Esophagus squamous epithelium (tissue), 4 donors: Measurements from ENCODE around the gene TWSG1.

DNA sequence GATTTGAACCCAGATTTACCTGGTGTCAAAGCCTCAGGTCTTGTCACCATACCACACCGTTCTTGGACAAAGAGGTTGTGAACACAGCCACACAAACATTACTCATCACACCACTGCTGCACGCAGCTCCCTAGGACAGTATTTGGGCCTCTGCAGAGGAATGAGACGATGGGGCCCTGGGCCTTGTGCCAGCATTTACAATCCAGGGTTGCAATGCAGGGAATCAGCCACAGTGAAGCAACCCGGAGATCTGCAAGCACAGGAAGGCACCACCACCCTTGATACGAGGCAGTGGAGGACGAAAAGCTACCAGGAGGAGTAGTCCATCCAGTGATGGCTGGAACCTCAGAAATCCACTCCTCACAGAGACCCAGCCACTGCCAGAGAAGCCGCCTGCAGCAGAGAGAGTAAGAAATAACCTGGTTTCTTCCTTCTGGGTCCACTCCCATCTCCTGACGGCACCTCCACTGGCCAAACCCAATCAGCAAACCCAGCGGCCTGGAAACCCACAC lies 3.7 kb upstream of the MTCL1 start:
- PRO-cap: no peak
- RAMPAGE, long total RNA, 4 experiments: no peak in any of the 4 experiments

DNA sequence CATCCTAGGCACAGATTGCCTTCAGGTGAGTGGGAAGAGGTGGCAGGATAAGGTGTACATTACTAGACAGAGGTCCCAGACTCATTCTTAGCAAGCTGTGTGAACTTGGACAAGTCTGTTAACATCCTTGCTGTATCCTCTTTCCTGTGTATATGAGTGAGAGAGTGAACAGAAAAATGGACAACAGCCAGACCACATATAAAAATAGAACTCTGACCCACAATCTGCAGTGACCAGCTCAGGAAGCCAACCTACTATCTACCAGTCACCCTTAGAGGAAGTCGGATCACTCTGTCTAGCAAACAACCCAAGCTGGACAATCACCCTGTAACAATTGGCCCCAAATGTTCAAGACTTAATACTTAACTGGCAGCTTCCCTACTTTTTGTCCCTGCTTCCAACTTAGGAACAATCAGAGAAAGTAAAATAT lies 158.6 kb upstream of the NDUFV2 start:
- PRO-cap: no peak
- RAMPAGE, long total RNA, 4 experiments: no peak in any of the 4 experiments

DNA sequence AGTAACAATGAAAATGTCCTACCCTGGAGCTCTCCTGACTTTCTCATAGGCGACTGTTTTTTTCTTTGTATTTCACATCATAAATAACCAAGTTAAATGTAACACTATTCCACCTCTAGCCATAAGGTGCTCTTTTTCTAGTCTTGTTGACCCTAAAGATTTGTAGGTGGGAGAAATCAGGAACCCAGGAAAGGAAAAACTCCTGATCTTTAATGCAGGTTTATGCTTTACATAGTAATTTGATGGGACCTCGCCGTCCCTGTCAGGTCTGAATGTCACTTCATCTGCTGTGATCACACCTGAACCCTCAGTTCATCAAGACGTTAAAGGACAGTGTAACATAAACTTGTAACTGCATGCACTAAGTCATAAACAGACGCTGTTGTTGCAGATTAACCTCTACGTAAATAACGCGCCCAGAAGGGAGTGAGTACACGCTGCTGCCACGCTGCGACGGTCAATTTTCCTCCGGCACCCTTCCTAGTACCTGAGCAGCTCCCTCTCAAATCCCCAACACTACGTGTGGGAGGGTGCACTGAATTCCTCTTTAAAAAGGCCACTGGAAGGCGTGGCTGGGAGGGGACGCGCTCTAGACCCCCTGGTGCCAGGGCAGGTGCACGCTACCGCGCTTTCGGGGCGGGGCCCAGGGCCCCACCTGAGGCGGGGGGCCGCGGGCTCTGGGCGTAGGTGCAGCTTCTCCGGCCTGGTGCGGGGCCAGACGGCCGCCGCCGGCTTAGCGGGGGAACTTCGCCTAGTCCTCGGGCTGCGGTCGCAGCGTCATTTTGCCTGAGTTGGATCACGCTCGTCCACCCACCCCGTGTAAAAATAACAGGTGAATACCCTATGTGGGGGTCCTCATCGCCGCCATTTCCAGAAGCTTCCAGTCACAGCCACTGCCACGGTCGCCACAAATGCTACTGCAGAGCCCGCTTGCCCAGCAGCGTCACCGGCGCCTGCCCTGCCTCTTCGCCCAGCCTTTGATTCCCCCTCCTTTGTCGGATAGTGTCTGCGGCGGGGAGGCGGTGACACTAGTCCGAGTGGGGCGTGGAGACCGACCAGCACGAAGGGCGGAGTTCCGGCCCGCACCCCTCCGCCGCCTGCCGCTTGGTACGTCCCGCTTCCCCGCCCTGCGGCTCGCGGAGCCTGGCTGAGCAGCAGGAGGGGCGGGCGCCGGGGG lies 669 bp upstream of the ANKRD12 start:
- PRO-cap: unidirectional peak, plus-strand start at position 460 of the sequence; bidirectional peak, plus-strand start at position 513 of the sequence, minus-strand start at position 522 of the sequence; bidirectional peak, plus-strand start outside the sequence, minus-strand start at position 979 of the sequence
- RAMPAGE, long total RNA, 4 experiments: no peak in any of the 4 experiments

GRCh38 chr18:9146167-9146476 lies 9.5 kb downstream of the ANKRD12 start:
- PRO-cap: no peak
- RAMPAGE, long total RNA, 4 experiments: no peak in any of the 4 experiments

DNA sequence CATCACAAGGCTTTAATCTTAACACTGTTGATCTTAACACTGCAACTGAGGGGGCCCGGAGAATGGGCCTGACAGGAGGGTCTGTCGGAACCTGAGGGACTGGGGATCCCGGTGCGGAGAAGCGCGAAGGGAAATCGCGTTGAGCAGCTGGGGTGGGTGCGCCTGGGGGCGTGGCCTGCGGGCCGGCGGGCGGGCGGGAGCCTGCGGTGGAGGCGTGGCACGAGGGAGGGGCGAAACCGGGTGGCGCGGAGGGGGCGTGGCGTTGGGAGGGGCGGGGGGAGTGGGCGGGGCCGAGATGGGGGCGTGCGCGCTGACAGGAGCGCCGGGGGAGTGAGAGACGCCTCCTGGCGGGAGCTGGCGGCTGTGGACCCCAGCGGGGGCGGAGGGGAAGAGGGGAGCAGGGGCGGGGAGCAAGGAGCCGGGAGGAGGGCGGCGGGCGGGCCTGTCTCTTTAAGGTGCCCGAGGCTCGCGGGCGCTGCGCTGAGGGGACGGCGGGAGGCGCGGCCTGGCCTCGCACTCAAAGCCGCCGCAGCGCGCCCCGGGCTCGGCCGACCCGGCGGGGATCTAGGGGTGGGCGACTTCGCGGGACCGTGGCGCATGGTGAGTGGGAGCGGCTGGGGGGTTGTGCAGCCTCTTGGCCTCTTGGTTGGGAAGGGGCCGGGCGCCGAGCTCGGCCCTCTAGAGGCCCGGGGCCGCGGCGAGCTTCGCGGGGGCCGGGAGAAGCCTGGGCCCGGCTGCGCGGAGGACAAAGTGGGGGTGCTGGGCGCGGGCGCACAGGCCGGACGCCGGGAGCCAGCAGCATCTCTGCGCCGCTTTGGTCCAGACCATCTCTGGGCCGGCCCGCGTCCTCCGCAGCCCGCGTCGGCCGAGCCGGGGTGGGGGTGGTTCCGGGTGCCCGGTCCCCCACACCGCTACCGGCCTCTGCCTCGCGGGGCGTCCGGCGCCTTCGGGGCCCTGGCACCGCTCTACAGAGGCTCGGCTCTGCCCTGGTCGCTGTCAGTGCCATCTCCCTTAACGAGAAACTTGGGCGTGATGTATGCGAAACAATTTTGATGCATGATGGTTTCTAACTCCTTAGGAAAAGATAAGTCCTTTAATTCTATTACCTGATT lies at the start of gene TWSG1:
Gene TWSG1, plus strand, starts transcription at position 453 of the 1,112 bp plus-strand sequence.
- PRO-cap: bidirectional peak, plus-strand start at position 453 of the sequence, minus-strand start at position 101 of the sequence; unidirectional peak, minus-strand start at position 967 of the sequence
- RAMPAGE, long total RNA, 4 experiments: start-site peak on the plus strand in 3 of 4 experiments, centred at positions 512 to 515 of the sequence, 337 to 928 reads per replicate; start-site peak on the minus strand in 1 of 4 experiments, centred at position 149 of the sequence, 15 reads per replicate

DNA sequence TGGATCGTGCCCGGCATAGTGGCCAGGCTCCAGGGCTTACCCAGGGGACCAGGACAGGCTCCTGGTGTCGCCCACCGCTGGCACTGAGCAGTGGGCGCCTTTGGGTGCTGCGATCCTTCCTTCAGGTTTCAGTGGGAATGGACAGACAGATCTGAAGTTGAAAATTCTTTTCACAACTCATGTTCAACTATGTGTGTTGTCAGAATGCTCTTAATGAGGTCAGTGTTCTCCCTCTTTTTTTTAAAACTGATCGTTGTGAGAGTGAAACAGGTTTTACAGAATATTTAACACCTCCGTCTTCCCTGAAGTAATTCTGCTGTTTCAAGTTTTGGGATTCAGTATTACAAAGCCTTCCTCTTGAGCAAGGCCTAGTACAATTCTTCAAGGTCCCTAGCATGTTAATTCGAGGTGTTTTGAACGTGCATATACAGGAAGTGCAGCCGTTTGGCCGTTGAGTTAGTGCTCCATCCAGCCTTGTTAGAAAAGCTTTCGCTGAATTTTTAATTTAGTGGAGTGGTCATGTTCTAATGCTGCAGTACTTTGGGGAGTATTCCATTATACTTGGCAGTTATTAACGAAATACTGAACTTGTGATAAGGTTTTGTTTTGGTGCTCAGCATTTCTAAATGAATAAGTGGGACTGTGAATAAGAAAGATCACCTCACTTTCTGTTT lies 893 bp downstream of the RALBP1 start:
- PRO-cap: bidirectional peak, plus-strand start at position 338 of the sequence, minus-strand start at position 153 of the sequence
- RAMPAGE, long total RNA, 4 experiments: no peak in any of the 4 experiments

DNA sequence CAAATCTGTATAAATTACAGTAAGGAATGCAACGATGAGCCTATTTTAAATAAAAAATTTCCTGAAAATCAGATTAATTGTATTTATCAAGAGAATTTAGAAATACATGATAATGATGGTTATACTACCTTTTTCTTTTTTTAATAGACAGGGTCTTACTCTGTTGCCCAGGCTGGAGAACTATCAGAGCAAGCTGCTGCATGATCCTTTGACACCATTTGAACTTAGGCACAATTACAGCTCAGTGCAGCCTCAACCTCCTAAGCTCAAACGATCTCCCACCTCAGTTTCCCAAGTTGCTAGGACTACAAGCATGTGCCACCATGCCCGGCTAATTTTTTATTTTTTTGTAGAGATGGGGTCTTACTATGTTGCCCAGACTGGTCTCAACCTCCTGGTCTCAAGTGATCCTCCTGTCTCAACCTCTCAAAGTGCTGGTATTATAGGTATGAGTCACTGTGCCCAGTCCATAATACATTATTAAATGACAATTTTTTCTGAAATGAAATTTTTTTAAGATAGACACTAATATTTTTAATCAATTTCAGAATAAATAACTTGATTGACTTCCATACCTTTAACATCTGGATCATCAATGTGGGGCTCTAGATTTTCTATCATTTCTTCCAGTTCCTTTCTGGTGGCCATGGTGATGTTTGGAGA lies 44.6 kb downstream of the PPP4R1 start:
- PRO-cap: no peak
- RAMPAGE, long total RNA, 4 experiments: no peak in any of the 4 experiments

GRCh38 chr18:9647736-9648325 lies 33.5 kb upstream of the PPP4R1 start:
- PRO-cap: bidirectional peak, plus-strand start at chr18:9648218, minus-strand start at chr18:9648168
- RAMPAGE, long total RNA, 4 experiments: no peak in any of the 4 experiments

- PRO-cap: no peak
- RAMPAGE, long total RNA, 4 experiments: no peak in any of the 4 experiments
Measured at GRCh38 chr18:9659853-9660169, 45.5 kb upstream of the PPP4R1 start.

GRCh38 chr18:9684597-9684841 lies 23.6 kb upstream of the RAB31 start:
- PRO-cap: no peak
- RAMPAGE, long total RNA, 4 experiments: no peak in any of the 4 experiments

DNA sequence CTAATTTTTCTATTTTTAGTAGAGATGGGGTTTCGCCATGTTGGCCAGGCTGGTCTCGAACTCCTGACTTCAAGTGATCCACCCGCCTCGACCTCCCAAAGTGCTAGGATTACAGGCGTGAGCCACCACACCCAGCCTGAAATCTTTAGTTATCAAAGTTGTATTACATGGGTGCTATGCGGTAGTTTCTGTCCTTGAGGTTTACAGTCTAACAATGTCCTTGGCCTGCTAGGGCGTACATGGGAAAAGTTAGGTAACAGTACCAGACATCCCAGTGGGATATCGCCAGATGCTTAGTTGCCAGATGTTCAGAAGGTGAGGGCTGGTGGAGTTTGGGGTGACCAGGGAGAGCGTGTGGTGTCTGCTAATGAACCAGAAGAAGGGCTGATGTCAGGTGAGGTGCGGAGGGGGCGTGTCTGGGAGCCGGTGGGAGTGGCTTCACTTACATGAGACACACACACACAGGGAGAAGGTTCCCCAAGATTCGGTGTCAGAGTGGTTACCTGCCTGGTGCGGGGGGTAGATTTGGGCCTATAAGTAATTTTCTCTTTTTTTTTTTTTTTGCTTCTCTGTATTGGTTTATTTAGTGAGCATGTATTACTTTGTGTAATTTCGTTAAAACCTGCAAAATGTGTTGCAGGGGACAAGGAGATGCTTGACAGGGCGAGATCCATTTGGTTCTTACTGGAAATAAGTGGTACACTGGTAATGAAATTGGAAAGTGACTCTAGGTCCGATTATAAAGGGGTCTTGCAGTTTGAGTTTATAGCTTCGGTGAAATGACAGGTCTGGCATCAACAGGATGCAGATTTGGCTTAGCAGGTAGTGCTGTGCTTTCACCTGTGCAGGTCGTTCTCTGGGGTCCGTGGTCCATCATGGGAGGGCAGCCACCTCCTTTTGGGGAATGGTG lies 12.3 kb downstream of the RAB31 start:
- PRO-cap: no peak
- RAMPAGE, long total RNA, 4 experiments: no peak in any of the 4 experiments

GRCh38 chr18:9744473-9745005 lies 36.4 kb downstream of the RAB31 start:
- PRO-cap: no peak
- RAMPAGE, long total RNA, 4 experiments: no peak in any of the 4 experiments

DNA sequence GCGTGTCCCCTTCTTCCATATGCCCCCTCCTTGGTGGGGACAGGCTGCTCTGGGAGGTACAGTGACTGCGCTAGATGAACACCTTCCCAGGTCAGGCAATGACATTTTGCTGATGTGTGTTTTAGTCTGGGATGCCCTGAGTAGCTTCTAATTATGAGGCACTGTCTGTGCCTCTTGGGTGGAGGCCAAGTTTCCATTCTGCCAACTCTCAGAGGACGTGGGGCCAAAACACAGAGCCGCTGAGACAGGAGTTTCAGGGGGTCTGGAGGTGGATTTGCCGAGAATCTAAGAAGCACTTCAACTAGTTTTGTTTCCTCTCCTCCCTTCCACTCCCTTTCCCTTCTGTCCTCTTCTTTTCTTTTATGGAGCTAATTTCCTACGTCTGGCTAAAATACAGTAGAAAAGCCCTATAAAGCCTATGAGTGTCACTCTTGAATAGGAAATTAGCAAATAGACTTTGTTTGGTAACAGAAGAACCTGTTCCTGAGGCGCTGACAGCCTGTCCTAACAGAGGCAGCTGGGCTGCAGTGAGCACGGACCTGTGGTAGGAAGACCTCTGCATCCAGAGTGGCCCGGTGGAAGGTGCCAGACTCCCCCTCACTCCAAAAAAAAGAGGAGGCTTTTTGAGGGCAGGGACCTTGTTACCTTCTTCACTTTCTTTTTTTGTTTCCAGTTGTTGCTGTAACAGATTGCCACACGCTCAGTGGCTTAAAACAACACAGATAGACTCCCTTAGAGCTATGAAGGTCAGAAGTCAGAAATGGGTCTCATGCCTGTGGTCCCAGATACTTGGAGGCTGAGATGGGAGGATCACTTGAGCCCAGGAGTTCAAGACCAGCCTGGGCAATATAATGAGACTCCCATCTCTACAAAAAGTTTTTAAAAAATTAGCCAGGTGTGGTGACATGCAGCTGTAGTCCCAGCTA lies 81.3 kb upstream of the TXNDC2 start:
- PRO-cap: no peak
- RAMPAGE, long total RNA, 4 experiments: no peak in any of the 4 experiments

GRCh38 chr18:10113727-10114171 lies 199.9 kb downstream of the VAPA start:
- PRO-cap: no peak
- RAMPAGE, long total RNA, 4 experiments: no peak in any of the 4 experiments

DNA sequence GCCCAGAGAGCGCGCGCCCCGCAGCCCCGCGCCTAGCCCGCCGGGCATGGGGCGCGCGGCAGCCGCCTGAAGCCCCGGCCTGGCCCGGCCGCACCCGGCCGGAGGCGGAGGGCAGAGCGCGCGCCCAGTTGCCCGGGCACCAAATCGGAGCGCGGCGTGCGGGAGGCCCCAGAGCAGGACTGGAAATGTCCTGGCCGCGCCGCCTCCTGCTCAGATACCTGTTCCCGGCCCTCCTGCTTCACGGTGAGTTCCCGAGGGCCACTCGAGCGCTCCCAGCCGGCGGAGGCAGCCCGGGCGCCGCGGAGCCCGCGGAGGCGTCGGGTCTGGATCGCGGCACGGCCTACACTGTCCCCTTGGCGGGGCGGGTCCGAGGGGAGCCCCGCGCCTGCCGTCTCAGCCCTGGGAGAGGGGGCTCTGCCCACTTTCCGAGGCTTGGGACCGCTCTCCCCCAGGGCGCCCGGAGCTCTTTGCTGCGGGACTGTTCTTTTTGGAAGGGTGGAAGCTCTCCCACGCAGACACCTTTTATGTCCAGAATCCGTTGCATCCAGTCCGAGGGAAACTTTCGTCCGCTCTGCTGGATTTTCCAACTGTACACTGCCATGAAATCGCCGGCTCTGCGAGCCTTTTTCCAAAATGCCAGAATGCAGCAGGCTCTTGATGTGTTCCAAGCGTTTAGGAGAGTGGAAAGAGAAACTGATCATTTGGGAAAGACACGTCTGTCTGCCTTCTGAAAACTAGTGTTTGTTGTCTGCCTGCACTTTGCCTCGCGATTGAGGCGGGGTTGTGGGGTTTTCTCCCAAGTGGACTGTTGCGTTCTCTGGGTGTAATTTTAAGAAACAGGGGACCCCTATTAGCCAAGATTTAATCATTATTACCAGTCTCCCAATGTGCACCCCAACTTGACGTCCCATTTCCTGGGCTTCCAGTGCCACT lies 628 bp downstream of the APCDD1 start:
- PRO-cap: bidirectional peak, plus-strand start at position 246 of the sequence, minus-strand start at position 220 of the sequence; bidirectional peak, plus-strand start at position 348 of the sequence, minus-strand start at position 339 of the sequence; unidirectional peak, minus-strand start at position 682 of the sequence
- RAMPAGE, long total RNA, 4 experiments: start-site peak on the minus strand in 2 of 4 experiments, centred at positions 333 to 344 of the sequence, 6 to 37 reads per replicate

- PRO-cap: no peak
- RAMPAGE, long total RNA, 4 experiments: no peak in any of the 4 experiments
Measured at GRCh38 chr18:10660327-10660879, 134.6 kb downstream of the NAPG start.

GRCh38 chr18:10715640-10716110 lies 189.8 kb downstream of the NAPG start:
- PRO-cap: no peak
- RAMPAGE, long total RNA, 4 experiments: no peak in any of the 4 experiments

- PRO-cap: no peak
- RAMPAGE, long total RNA, 4 experiments: no peak in any of the 4 experiments
Measured at GRCh38 chr18:10950804-10951511, 198.4 kb downstream of the PIEZO2 start.

DNA sequence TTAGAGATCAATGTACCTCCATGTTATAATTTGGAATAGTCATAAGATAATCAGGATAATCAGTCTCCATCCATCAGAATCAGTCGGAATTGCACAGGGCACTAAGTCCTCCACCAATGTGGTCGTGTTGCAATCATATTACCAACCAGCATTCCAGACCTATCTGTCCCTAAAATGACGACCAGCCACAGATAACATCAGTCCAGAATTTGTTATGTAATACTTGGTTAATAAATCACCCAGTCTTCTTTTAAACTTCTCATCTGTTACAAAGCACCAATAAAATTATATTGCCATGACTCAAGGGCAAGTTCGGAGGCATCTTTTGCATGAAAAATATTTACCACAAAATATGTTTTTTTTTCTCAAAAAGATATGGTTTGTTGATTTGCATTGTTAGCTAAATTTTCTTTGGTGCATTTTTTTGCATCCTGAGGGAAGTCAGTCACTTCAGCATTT lies 29.4 kb downstream of the PIEZO2 start:
- PRO-cap: no peak
- RAMPAGE, long total RNA, 4 experiments: no peak in any of the 4 experiments

- PRO-cap: no peak
- RAMPAGE, long total RNA, 4 experiments: no peak in any of the 4 experiments
Measured at GRCh38 chr18:11148138-11148532, 1.2 kb downstream of the PIEZO2 start.